ENCODE measurements around a stretch of chr14.

DNA sequence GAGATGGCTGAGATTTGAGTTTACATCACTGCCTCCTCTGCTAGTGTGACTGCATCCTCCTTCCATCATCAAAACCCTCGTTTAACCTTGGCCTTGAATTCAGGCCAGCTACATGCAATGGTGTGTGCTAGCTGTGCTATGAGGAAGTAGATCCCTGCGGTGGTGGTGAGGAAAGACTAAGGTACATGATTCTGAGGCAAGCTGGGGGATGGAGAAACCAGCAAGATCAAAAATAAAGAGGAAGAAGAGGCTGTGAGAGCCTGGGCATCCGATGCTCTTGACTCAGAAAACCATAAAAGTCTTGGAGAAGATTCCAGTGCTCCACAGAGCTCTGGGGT is 774.7 kb downstream of the VRK1 start:
- RRBS, result no CpG with 5 or more reads among the region's 3 CpGs

GRCh38 chr14:97724394-97724813 is 927.2 kb downstream of the VRK1 start:
- RRBS, result no CpG with 5 or more reads among the region's 8 CpGs

- RRBS, result no CpG with 5 or more reads among the region's 7 CpGs
Observed at GRCh38 chr14:98167291-98167550, 1104.8 kb downstream of the BCL11B start.

DNA sequence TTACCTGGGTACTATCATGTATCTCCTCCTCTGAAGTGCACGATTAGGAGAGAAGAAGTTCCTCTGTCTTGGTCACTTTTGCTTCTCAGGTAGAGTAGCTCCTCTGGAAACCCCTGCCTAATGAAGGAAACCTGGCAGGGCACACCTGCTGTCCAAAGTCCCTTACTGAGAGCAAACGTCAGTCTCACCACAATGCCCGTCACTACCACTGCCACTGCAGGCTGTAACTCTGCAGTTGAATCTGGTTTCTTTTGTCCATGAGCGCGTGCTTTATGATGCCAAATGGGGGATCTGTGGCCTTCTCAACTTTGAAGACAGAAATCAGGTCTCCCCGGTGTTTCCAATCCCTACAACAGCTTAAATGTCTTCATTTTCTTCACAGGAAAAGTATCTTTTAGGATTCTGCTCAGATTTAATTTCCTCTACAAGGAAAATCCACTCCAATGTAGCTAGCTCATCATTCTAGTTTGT is 1068.5 kb downstream of the BCL11B start:
- RRBS, result no CpG with 5 or more reads among the region's 6 CpGs

GRCh38 chr14:98209949-98210891 is 1061.8 kb downstream of the BCL11B start:
- RRBS, result no CpG with 5 or more reads among the region's 16 CpGs

DNA sequence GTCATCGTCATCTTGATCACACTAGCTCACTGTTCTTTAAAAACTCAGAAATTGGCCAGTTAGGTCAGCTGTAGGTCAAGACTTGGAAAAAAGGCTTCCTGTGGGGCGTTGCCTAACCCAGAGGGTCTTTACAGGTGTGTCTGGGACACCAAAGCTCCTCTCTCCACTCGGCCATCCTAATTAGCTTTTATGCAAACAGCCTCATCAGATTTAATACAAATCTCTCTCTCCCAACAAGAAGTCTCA is 239.4 kb downstream of the BCL11B start:
- RRBS, result no CpG with 5 or more reads among the region's 3 CpGs

DNA sequence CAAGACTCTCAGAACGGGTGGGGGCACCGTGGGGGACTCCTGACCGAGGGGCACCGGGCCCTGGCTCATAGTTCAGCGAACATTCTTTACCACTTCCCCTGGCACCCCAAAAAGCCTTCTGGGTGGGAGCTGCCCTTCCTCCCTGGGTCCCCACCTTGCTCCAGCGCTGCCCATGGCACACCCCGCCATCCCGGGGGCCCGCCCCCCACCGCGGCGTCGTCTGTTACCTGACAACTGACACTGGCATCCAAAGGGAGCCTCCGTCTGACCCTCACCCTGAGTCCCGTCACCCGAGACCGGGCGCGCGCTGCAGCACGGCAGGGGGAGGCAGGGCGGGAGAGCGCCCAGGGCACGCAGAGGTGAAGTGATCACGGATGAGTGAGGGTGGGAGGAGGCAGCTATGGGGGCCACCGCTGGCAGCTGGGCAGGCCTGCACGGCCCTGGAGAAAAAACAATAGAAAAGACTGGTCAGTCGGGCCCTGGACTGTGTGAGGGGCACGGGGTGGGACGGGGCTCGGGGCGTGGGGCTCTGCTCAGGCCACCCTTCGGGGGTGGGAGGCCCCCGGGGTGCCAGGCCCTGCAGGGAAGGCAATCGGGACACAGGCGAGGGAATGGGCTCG is 40.8 kb downstream of the BCL11B start:
- RRBS, result 4% methylated on average over 9 of the region's 37 CpGs

GRCh38 chr14:99231869-99232579 is 40.0 kb downstream of the BCL11B start:
- RRBS, result no CpG with 5 or more reads among the region's 18 CpGs

DNA sequence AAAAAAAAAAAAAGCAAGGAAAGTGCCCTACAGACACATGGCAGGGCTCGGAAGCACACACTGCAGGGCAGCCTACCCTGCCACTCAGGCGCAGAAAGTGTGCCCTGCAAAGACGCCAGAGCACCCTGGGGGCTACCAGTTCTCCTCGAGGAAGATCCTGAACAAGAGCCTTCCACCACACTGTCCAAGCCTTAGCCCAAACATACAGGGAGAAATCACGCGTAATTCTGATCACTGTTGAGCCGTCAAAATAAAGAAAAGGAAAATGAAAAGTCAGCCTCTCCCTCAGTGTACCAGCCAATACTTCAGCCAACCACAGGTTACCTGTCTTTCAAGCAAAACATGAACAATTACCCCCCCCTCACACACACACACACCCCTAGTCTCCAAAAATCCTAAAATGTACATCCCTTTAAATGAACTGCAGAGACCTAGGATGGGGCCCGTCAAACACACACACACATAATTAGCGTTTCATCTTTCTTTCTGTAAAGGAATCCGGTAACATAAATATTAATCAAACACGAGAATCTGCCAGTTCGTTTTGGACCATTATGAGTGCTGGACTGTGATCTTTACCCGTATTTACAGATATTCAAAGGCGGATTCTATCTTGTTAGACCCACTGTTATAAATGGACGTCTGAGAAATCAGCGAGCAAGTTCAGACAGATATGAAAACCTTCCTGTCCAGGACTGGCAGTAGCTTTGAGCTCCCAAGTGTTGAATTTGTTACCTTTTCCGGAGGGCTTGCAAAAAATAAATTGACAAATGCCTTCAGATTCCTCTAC is 27.9 kb downstream of the BCL11B start:
- RRBS, result no CpG with 5 or more reads among the region's 17 CpGs

DNA sequence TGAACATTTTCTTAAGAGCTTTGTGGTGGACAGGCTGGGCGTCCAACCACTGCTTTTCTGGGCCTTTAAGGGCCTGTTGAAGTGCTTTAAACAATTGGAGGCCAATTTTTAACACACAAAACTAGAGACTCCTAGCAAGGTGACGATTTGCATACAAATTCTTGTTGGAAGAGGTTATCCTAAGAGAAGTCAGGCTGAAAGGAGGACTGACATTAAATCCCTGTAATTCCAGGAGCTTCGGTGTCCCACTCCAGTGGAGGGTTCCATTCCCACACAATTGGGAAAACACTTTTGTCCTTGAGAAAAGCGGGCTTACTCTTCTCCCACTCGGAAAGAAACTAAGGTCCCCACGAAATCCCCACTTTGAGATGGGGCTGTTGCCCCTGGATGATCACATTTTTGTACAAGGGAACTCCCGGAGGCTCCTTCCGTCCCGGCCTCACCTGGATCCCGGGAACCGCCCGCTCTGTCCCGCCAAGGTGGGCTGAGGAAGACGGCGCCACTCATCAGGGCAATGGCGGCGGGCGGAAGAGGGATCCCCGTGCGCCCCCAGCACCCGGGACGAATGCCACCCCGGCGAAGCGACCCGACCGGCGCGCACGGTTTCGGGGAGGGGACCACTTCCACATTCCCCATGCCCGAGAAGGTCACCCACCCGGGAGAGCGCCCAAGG is 26.8 kb downstream of the BCL11B start:
- RRBS, result under 1% methylated on average over 7 of the region's 34 CpGs

DNA sequence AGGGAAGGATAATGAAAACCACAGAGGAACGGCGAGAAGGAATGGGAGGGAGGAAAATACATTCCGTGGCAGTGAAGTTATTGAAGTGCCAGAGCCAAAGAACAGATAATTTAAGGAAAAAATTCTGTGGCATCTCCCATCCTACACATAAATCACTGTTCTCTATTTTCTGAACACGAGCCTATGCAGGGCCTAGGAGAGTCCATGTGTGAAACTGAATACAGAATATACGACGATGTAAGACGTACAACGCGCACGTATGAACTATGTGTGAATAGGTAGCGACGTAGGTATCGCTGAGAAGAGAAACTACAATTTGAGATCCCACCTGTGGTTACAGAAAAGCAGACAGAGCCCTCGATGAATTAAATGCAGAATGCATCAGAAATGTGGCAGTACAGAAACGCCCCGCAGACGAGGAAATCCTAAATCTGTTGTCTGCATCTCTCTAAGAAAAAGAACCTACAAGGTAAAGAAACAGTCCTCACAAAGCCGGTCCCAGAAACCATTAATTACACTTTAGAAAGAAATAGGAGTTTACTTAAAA is 12.7 kb downstream of the BCL11B start:
- RRBS, result no CpG with 5 or more reads among the region's 18 CpGs

DNA sequence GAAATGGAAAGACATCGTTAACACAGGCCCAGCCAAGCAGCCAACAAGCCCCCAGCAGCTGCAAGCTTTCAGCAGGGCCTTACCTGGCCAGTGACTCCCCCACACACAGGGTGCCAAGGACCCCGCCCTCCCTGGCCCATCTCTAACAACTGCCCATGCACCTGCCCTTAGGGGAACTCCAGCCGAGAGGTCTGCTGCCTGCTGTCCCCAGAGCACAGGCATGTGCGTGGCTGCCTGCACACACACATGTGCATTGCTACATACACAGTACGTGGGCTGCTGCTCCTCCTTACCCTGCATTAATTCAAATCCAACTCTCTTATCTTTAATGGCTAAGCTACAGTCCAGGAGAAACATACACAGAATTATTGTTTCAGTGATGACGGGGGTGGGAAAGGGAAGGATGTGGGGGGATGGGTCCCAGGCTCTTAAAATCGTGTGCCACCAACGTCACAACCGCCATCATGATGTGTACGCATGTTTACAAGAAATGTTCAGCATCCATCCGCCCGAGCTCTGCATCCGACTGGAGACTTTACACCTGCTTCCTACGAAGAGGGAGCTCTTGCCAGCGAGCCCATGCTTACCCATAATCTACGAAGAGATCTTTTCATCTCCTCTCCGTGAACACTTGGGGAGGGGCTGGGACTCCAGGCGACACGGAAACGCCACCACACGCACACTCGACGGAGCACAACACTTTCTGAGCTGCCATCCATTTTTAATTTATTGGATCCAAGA is 9.7 kb downstream of the BCL11B start:
- RRBS, result no CpG with 5 or more reads among the region's 23 CpGs

GRCh38 chr14:99265466-99266048 is 6.4 kb downstream of the BCL11B start:
- RRBS, result no CpG with 5 or more reads among the region's 10 CpGs

DNA sequence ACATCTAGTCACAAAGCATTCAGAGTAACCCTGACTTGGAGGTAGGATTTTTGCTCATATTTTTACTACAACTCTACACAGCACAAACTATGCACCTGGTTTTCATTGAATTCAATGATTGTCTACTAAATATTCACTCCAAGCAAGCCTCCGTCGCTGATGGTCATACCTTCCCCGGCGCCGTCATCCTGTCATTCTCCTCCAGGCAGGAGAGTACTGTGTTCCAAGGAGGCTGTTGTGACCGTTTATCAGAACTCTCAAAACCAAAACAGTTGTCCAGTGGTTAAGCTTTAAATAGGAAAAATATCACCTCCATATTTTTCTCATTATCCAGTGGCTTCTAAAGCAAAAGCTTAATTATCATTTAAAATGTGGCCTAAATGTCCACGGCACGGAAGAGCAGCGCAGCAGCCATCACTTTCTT is 2.1 kb downstream of the SETD3 start:
- RRBS, result no CpG with 5 or more reads among the region's 9 CpGs

DNA sequence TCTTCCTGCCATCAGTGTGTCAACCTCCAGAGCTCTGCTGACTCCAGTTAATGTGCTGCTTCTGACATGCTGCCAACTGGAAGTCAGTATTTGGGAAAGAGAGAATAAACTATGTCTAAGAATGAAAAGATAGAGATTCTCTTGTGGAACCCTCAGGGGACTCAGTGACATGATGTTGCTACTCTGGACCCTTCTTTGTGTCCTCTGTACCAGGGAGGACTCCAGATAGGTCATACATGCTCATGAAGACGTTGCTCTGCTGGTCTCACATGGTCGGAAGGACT is 25.3 kb downstream of the CCNK start:
- RRBS, result no CpG with 5 or more reads among the region's 2 CpGs

DNA sequence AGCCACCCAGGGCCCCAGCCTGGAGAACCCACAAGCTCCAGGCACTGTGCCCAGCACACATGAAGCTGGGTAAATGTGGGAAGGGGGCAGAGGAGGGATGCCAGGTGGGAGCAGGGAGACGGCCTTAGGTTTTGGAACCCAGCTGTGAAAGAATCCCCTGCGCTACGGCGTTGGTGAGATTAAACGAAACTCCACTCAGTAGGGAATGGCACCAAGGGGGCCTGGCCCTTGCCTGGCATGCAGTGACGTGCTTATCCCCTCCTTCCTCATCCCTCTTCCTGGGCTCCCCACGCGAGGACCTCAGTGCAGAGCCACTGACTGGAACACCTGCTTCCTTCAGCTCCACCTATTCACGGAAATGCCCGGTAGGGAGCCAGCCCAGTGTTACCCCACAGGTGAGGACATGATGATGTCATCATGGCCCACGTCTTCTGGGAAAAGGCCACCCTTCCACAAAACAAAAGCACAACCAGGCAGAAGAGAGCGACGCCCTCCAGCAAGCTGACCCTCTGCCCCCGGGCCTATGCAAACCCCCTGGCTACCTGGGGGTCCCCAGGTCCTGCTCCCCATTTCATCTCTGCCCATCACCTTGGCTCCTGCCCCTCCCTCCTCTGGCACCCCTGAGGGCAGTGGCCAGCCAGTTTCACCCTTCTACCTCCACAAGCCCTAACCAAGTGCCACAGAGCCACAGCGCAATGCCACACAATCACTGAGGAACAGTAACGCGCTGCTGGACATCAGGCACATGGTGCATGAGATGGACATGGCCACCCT is 42.1 kb downstream of the CCDC85C start:
- RRBS, result no CpG with 5 or more reads among the region's 17 CpGs

DNA sequence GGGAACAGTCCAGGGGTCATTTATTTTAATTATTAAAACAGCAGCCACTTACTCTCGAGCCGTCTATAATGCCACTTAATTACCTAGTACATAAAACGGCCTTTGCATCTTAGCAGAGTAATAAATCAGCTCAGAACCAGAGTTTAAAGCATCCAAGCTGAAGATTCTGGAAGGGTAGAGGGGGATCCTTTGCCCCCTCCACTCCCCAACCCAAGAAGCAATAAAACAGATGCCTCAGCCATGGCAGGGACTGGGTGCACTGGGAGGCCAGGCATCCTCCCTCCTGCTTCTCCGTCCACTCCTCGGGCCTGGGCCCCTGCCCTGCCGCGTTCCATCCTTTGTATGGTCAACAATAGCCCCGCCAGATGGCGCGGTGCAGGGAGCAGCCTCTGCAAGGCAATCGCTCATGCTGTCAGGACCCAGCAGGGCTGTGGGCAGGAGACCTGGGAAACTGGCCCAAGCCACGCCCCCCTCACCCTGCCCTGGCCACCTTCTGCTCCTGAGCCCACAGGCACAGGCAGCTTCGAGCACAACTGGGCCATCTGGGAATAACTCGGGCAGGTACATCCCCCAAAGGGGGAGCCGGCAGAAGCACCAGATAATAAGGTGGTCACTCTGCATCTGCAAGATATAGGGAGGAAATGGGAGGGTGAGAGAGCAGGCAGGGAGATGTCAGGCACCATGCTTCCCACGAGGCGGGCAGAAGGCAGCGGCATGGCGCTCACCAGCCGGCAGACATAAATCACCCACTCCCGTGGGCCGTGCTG is 40.9 kb downstream of the CCDC85C start:
- RRBS, result no CpG with 5 or more reads among the region's 22 CpGs

GRCh38 chr14:99565296-99565802 is 38.7 kb downstream of the CCDC85C start:
- RRBS, result 11% methylated on average over 2 of the region's 5 CpGs

- RRBS, result no CpG with 5 or more reads among the region's 10 CpGs
Observed at GRCh38 chr14:99612039-99612631, 8.1 kb upstream of the CCDC85C start.

- RRBS, result no CpG with 5 or more reads among the region's 21 CpGs
Observed at GRCh38 chr14:99682546-99683055, 1.5 kb upstream of the CYP46A1 start.